ENCODE data around the genes SDCCAG8 and AKT3.

GRCh38 chr1:241637654-241638536 lies 2.3 kb downstream of the CHML start:
- PRO-cap, result no peak

- PRO-cap, result no peak
These were observed 97.0 kb downstream of the WDR64 start for GRCh38 chr1:241748958-241749601.

DNA sequence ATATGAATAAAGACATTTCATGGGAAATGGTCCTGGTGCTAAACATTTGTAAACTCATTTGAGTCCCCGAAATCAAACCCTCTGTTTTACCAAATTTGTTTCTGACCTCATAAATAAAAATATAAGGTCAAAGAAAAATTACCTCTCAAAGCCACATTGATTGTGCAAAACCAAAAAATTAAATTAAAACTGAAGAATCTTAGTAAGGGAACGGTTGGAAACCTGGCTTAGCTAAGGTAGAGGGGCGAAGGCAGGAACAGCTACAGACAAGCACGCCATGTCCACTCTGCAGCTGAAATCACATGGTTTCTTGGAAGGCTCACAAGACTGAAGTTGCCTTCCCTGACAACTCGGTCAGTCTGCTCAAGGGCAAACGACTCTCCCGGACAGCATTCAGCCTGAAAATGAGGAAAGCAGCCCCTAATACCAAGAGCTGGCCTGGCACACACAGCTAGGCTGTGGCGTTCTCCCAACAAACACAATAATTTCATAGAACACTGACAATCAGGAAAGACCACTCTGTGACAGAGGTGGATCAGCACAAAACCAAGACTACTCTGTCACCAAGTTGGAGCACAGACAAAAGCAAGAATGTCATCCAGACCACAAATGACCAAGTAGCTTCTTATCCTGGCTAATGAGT lies 22.7 kb upstream of the BECN2 start:
- PRO-cap, result no peak

DNA sequence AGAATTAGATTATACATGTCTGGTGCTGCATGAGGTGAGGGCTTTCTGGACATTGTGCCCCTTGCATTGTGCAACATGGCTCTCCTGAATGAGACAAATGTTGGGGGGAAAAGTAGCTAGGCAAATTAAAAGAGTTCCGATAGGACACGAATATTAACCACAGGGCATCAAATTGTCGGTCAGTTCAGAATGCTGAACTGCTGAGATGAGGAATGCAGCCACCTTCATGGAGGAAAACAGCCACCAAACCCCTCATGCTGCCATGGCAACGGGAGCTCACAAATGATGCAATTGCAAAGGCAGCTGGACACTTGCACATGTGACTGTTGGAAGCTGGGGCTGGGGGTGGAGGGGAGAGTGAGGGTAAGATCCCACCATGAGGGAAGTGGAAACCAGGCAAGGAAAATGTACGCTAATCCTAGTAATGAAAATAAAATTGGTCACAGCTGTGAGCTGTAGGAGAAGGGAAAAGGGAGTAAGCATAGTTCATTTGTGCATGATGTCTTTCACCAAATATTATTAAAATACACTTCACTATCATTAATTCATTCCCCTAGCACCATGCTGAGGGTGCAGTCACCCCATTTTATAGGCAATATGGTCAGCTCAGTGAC lies 15.1 kb downstream of the BECN2 start:
- PRO-cap, result no peak

- PRO-cap, result no peak
These were observed 259.6 kb upstream of the PLD5 start for GRCh38 chr1:242784019-242784664.

DNA sequence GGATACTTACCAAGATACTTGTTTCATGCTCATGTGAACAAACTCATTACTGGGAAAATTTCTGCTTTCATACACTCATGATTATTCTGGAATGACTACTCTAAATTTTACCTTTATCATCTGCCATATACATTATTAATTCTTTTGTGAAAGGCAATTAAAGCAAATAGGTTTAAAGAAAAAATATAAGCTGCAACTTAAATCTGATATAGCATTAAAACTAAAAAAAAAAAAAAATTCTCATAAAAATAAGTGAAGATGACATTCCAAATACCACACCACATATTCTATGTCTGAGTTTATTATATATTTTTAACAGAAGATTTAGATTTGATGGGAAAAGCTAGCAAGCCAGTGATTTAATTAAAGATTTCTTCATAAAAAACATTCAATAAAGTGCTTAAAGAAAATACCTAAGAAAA lies 19.6 kb downstream of the CEP170 start:
- PRO-cap, result no peak

DNA sequence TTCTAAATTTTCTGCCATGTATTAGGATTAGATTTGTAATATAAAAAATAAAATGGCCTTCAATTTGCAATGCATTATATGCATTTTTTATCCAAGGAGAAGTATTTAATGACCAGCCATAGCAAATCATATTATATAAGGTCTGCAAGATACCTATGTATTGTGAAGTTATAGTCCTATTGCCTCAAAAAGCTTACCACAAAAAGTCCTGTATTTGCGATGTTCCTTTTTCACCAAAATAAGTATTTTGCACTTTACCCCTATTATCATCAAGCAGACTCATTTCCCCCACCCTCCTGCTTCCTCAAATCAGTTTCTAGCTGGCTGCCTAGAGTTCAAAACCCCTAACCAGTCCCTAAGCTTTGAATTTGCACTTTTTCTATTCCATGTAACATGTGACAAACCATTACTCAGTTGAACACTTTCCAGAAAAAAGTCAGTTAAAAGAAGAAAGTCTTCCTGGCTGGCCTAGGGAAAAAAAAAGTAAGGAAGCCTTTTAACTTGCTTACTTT lies 8.3 kb downstream of the CEP170 start:
- PRO-cap, result no peak

DNA sequence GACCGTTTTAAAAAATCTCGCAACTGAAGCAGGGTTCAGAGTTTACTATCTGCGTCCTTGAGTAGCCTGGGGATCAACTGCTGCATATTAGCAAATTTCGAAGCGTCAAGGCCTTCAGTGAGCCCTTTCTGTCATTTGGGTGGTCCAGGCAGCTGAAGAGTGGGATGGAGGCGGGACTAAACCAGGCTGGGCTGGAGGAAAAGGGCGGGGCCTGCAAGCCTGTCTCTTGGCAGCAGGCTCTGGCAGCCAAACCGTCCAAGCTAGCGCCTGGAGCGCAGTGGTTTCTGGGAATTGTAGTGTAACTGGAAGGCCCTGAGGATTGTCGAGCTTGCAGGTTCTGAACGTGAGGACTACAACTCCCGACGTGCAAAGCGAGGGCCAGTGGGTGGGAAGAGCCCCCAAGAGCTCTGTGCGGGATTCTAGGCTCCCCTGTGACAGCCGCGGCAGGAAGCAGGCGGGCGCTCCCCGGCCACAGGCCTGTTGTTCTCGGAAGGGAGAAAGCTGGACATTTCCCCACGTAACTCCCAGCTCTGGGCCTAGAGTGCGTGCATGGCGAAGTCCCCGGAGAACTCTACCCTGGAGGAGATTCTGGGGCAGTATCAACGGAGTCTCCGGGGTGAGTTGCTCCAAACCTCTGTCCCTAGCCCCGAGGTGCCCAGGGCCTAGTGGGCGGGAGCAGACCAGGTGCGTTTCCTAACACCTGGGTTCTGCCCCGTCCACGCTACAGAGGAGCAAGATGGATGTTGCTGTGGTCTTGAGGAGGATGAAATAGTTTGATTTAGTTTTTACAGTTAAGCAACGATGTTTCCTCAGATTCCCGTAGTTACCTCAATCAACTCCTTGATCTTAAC lies at the start of gene SDCCAG8:
Gene SDCCAG8 (plus strand): TSS at position 417 of the 851 bp plus-strand sequence.
- PRO-cap, result bidirectional peak, plus-strand start at position 432 of the sequence, minus-strand start at position 130 of the sequence

DNA sequence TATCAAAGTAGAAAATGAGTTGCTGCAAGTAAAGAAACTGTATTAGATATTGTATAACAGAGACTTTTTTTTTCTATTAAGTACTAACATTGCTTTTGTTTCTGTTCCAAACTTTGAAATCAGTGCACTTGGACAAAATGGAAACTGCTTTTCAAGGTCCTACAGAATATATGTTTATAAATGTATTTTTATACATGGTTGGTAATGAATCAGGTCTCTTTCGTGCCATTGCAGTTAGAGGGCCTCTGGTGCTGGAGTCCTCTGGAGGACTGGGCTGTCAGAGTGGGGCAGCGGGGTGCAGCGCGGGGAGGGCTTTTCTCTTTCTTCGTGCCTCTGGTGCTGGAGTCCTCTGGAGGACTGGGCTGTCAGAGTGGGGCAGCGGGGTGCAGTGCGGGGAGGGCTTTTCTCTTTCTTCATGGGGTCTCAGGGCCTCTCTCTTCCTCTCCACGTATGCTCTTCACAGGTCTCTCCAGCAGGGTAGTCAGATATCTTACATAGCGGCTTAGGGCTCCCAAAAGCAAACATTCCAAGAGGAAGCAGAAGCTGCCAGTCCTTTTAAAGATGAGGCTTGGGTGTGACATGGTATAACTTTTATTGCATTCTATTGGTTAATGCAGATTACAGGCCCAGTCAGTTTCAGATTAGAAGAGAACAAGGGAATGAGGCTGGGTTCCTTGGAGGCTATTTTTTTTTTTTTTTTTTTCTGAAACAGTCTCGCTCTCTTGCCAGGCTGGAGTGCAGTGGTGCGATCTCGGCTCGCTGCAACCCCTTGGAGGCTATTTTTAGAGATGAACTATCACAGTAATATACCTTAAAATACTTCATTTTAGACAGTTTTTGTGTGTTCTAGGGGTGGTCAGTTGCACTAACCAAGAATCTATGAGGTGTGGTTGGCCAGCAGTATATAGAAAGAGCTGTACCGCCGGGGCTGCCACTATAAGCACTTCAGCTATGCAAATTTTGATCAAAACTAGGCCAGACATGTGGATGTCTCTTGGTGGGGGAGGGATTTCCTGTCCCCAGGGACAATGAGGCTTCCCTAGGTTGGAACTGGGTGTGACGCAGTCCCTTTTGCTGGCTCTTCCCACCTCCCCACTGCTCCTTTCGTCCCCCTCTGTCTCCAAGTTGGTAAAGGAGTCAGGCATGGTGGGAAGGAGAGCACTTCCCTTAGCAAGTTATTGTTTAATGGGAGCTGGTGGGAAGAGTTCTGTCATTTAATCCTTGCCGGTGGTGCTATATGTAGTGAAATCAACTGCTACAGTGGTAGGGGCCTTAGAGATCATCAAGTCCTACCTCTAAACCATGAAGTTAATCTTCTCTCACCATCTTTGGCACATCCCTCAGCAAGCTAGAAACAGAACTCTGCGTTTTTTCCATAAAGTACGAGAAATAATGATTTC lies 13.3 kb downstream of the SDCCAG8 start:
- PRO-cap, result no peak

- PRO-cap, result no peak
These were observed 85.1 kb downstream of the SDCCAG8 start for GRCh38 chr1:243340919-243341411.

GRCh38 chr1:243483931-243484391 lies 228.1 kb downstream of the SDCCAG8 start:
- PRO-cap, result no peak

GRCh38 chr1:243850154-243850917 lies at the start of gene AKT3:
TSS of gene AKT3 (minus strand) at chr1:243850243.
- PRO-cap, result bidirectional peak, plus-strand start at chr1:243850412, minus-strand start at chr1:243850301; bidirectional peak, plus-strand start at chr1:243850815, minus-strand start at chr1:243850733

- PRO-cap, result no peak
These were observed 77.0 kb upstream of the AKT3 start for GRCh38 chr1:243927096-243927361.

DNA sequence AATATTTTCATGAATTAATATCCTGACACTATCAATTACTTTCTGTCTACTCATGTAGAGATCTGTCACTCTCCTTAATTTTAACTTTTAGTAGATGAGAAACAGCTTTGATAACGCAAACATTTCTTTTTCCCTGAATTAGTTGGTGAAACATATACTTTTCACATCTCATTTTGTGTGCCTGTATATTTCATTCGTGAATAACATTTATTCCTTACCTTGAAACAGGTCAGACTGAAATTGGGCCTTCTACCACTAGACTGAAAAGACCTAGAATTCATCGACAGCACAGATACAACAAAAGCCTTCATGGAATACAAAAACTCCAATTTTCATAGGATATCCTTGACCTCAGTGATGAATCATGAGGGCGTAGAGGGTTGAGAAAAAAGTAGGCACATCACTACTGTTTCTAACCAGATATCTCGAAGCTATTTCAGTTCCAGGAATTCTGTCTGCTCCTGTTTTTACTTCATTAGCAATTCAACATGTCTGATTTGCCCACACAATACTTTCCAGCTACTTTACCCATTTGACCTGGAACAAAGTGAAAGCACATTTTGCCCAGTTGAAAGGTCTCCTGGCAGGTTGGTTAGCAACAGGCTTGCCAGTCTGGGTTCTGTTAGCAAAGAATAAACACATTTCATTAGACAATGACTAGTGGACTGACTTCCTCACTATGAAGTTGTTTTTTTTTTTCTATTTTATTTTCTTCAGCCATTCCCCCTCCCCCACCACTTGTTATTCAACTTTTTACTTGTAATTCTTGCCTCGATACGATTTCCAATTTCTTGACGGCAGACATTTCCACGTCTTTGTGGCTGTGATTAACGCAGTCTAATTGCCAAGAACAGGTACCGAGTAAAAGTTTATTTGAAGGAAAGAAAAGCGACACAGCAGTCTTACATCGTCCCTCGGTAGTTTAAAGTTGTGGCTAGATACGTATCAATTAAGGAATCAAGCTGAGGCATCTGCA lies 4.1 kb upstream of the ZBTB18 start:
- PRO-cap, result unidirectional peak, plus-strand start at position 610 of the sequence

DNA sequence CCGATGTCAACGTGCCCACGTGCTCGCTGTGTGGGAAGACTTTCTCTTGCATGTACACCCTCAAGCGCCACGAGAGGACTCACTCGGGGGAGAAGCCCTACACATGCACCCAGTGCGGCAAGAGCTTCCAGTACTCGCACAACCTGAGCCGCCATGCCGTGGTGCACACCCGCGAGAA lies 3.8 kb downstream of the ZBTB18 start:
- PRO-cap, result no peak

GRCh38 chr1:244302808-244303753 lies 49.4 kb upstream of the C1orf100 start:
- PRO-cap, result no peak

DNA sequence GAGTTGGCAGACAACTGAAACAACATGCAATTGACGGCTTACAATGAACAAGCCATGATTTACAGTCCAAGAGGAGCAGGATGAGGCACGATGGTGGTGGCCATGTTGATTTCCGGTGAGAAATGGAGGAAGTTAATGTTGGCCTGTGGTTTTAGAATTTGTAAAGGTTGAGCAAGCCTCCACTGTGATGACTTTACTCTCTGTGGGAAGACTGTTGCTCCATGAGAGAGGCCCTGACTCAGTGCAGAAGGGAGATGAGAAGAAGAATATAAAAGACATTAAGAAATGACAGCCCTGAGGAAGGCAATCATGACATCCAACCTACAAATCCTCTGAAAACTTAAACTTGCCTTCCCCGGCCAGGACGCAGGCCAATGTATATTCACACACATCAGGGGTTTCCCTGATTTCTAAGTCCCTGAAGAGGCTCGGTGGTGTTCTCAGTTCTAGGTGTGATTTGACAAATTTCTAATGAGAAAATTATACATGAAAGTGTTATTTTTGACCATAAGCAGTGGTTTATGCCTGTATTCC lies 32.7 kb upstream of the C1orf100 start:
- PRO-cap, result no peak

DNA sequence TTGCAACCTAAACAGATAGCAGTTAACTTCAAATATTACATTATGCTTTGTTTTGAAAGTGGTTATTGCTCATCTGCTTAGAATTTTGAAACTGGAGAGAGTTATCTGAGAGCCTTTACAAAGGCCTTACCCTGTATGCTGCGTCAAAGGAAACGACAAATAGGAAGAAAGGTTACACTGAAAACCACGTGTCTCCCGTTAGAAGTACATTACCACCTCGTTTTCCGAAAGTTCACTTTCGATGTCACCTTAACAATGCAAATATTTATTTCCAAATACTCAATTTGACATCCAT lies 1.2 kb downstream of the ADSS2 start:
- PRO-cap, result no peak

- PRO-cap, result no peak
These were observed 911 bp downstream of the DESI2 start for GRCh38 chr1:244653907-244654167.

DNA sequence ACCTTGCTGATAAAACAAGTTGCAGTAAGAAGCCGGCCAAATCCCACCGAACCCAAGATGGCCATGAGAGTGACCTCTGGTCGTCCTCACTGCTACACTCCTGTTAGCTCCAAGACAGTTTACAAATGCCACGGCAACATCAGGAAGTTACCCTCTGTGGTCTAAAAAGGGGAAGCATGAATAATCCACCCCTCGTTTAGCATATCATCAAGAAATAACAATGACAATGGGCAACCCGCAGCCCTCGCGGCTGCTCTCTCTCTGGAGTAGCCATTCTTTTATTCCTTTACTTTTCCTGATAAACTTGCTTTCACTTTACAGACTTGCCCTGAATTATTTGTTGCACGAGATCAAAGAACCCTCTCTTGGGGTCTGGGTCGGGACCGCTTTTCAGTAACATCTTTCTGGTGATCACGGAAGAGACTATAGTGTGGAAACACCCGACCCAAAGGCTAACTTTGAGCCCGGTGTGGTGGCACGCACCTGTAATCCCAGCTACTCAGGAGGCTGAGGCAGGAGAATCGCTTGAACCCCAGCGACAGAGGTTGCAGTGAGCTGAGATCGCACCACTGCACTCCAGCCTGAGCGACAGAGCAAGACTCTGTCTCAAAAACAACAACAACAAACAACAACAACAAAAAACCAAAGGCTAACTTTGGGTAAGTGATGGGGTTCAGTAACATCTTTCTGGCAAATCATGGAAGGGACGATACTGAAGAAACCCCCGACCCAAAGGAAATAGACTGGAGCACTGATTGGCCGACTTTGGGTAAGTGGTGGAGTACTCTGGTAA lies 19.7 kb upstream of the COX20 start:
- PRO-cap, result no peak

All from parotid gland (tissue), 1 donor.